Cardiac ventricle fibroblast (primary cell): Measurements from ENCODE around the genes PLEKHJ1 and LINGO3.

- RAMPAGE, long total RNA, result no peak
Observed at GRCh38 chr19:1602914-1603268, 2.4 kb downstream of the UQCR11 start.

DNA sequence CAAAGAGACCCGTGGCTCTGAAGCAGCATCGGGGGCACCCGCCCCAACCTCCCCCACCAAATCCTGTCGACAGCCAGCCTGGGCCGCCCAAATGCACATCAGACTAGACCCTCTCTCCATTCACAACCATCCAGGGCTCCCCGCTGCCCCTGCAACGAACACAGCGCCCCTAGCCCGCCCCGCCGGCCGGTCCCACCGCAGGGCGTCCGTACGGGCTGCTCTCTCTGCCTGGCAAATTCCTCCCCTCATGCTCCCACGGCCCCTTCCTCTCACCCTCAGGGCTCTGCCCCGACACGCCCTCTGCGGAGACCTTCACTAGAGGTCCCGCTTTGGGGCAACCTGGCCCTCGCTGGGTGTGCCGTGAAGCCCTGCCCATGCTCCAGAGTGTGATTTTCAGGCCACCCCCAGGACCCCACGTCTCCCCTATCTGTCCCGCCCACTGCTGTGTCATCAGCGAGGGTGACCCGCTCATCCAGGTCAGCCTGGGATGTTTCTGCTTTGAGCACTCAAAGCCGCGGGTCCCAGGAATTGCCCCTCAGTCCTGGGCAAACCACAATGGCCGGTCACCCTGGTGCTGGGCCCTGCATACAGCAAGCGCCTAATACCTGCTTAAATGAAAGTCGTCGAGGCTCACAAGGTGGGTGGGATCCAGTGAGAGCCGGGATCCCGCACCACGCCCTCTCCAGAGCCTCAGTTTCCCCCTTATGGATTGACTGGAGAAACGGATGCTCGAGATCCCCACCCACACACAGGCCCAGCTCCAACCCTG lies 6.9 kb downstream of the TCF3 start:
- RAMPAGE, long total RNA, result no peak

DNA sequence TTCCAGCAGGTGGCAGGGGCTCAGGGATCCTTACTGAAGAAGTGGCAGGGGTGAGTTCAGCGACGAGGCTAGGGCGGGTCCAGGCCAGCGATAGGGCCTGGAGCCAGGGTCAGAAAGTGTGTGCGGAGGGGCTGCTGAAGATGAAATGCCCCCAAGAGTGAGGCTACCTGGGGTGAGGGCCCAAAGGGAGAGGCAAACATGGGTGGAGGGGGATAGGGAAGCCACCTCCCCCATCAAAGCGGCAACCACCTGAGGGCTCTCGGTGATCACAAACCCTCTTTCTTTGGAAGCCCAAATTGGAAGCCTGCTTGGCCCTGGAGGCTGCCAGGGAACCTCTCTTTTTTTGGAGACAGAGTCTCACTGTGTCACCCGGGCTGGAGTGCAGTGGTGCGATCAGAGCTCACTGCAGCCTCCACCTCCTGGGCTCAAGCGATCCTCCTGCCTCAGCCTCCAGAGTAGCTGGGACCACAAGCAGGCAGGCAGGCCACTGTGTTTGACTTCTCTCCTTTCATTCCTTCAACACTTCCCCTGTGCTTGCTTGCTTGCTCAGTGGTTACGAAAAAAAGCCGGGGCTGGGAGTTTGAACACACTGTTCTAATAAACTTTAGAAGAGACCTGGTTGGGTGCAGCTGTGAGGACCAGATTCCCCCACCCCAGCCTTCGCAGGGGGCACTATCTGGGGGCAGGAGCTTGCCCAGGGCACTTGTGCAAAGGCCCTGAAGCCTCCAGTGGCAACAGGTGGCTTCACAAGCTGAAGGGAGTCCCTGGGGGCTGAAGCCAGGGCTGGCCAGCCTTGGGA lies 1.4 kb upstream of the ATP8B3 start:
- RAMPAGE, long total RNA, result no peak

GRCh38 chr19:1816152-1816810 lies 4.2 kb upstream of the ATP8B3 start:
- RAMPAGE, long total RNA, result no peak

DNA sequence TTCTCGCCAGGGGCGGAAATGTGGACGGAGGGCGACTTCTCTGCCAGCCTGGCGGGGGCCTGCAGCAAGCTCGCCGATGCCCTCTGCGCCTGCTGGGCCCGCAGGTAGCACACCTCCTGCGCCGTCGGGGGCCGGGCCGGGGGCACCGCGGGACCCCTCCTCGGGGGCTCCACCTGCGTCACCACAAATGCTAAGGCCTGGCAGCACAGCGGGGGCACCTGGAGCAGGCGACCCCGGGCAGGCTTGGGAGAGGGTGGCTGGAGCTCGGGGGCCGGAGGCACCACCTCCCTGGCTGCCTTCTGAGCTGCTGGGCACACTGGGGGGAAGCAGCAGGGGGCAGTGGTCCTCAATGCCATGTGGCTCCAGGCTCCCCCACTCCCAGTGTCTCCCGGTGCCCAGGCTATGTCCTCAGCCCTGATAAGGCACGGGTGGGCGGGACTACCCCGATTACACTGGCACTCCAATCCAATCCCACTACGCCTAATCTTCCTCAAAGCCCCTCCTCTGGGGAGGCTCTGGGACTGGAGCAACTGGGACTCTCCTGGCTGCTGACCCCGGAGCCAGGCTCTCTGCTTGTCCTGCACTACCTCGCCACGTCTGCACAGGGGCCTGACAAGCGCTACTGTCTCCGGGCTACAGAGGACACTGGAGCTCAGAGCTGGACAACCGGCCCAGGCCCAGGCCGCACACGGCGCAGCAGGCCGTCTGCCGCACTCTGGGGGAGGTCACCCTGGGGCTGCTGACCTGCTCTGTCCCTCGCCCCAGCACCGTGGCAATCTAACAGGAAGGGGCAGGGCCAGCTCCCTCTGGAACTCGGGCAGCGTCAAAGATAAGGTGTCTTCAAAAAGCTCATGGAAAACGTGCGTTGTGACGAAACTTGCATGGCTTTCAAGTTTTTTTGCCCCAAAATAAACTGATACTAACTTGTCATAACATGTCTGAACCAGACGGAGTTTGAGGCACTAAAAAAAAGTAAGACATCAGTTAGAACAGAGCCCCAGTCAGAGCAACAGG lies 11.8 kb upstream of the ATP8B3 start:
- RAMPAGE, long total RNA, result no peak

DNA sequence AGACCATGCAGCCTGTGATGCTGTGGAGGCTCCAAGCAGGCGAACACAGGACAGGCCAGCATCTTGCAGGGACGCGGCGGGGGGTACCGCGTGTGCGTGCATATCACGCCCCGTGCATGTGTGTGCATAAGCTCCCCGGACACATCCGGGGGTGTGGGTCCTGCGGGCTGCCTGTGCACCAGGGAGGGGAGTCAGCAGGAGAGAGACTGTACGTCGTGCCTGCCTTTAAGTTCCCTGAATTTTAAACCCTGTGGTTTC lies 16.6 kb downstream of the ADAT3 start:
- RAMPAGE, long total RNA, result no peak

GRCh38 chr19:1987409-1988045 lies 28.0 kb downstream of the BTBD2 start:
- RAMPAGE, long total RNA, result no peak

GRCh38 chr19:1992808-1993389 lies 22.6 kb downstream of the BTBD2 start:
- RAMPAGE, long total RNA, result no peak

DNA sequence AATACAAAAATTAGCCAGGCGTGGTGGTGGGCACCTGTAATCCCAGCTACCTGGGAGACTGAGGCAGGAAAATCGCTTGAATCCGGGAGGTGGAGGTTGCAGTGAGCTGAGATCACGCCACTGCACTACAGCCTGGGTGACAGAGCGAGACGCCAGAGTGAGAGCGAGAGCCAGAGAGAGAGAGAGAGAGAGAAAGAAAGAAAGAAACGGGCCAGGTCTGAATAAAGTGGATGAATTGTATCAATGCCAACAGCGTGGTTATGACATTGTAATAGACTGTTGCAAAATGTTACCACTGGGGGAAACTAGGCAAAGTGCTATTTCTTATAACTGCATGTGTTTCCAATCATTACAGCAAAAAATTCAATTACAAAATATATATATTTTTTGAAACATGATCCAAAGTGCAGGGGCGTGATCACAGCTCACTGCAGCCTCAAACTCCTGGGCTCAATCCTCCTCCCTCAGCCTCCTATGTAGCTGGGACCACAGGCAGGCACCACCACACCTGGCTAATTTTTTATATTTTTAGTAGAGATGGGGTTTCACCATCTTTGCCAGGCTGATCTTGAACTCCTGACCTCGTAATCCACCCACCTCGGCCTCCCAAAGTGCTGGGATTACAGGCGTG lies 11.9 kb upstream of the BTBD2 start:
- RAMPAGE, long total RNA, result no peak

GRCh38 chr19:2032007-2033062 lies 16.8 kb upstream of the BTBD2 start:
- RAMPAGE, long total RNA, result no peak

- RAMPAGE, long total RNA, result no peak
Observed at GRCh38 chr19:2034663-2035345, 16.2 kb downstream of the MKNK2 start.

- RAMPAGE, long total RNA, result no peak
Observed at GRCh38 chr19:2097077-2097202, 225 bp downstream of the IZUMO4 start.

- RAMPAGE, long total RNA, result no peak
Observed at GRCh38 chr19:2108860-2109273, 12.2 kb downstream of the IZUMO4 start.

GRCh38 chr19:2180755-2181314 lies 17.1 kb downstream of the DOT1L start:
- RAMPAGE, long total RNA, result no peak

DNA sequence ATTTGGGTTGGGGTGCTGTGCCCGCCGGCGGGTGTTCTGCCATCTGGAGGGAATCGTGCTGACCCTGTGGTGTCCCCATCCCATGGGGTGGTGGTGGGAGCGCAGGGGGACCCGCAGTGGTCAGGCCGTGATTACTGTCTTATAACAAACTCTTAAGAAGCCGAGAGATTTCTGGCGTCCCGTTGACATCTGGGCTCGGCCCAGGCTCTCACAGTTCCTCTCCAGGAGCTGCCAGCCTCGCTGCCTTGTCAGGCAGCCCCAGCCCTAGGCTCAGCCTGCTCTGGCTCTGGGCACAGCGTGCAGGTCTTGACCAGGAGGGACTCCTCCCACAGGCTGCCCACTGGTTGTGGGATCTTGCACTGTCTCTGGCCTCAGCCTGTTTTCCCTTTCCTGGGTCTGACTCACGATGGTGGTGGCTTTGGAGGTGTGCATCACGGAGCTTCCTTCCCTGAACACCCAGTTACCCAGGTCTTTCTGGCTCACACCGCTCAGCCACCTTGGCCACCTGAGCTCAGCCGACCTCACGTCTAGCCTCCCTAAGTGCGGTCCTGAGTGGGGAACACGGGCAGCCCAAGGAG lies 34.5 kb downstream of the PLEKHJ1 start:
- RAMPAGE, long total RNA, result no peak

DNA sequence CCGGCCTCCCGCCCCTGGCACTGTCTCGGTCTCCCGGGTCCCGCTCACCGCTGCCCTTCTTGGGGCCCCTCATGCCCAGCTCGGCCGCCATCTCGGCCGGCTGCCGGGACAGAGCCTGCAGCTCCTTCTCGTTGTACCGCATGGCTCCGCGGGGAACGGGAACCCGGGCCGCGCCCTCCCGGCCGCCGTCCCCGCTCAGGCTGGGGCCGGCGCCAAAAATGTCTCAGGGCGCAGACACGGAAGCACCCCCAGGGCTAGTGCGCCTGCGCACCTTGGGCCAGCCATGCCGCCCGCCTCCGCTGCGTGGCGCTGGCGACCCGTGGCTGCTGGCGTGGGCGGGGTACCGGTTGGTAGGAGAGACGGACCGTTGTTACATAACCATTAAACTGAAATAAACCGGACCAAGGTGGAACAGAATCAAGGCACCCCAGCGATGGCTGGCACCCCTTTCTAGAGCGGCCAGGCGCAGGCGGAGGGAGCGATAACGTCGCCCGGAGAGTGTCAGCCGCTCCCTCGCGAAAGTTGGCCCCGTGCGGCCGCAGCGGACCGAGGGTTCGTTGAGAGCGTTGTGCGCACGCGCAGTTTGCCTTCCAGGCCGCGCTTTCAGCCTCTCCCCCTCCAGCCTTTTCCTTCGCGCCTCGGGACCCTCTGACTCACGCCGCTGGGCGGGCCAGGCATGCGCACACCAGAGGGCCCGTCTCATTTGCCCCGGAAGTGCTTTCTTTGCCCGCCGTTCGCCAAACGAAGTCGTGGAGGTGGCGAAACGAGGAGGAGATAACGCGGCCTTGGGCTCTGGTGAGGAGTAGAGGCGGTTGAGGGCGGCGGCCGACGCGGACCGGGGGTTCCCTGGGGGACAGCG lies at the start of gene PLEKHJ1:
Gene PLEKHJ1 (minus strand): TSS at position 223 of the 859 bp plus-strand sequence.
- RAMPAGE, long total RNA, result start-site peak on the minus strand centred at position 178 of the sequence, 50 bp wide, 167 and 40 reads in 2 replicates; start-site peak on the plus strand centred at position 744 of the sequence, 37 bp wide, 161 and 52 reads in 2 replicates

GRCh38 chr19:2302189-2302872 lies 5.6 kb downstream of the LINGO3 start:
- RAMPAGE, long total RNA, result no peak

GRCh38 chr19:2303506-2303983 lies 4.4 kb downstream of the LINGO3 start:
- RAMPAGE, long total RNA, result no peak

DNA sequence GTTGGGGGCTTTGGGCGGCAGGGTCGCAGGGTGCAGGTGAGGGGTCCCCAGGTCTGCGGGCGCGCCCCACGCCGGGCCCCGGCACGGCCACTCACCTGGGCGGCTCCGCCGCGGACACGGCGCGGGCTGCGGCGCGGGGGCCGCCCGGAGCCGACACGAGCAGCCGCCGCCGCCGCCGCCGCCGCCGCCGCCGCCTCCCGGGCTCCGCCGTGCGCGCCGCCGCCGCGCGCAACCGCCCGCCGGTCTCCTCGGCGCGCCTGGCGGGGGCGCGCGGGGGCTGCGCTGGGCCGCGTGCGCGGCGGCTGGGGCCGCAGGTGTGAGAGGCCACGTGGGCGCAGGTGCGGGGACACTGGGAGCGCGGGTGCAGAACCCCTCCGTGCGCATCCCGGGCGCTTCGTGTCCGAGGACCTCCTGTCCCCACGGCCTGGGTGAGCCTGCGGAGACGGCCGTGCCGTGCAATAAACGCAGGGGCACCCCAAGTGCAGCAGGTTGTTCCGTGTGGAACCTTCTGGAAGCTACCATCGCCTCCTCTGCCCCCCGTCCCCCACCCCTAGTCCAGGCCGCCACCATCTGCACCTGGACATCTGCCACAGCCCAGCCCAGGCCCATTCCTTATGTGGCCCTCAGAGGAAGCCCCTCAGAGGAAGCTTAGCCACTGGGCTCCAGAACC lies at the start of gene LINGO3:
Gene LINGO3 (minus strand): TSS at position 174 of the 670 bp plus-strand sequence.
- RAMPAGE, long total RNA, result no peak

- RAMPAGE, long total RNA, result no peak
Observed at GRCh38 chr19:2318384-2318746, 10.0 kb downstream of the LSM7 start.